Monocyte (primary cell): ENCODE data around the gene CACNA1D.

- PRO-cap, 2 experiments = peak in 1 of 2 experiments; most common minus-strand start chr3:53281750 (in 1)
Measured at GRCh38 chr3:53281607-53281844, 25.7 kb upstream of the TKT start.

GRCh38 chr3:53493624-53494756 lies at the start of gene CACNA1D:
TSS of gene CACNA1D (plus strand) at chr3:53494611.
- PRO-cap, 2 experiments = no peak in any of the 2 experiments

DNA sequence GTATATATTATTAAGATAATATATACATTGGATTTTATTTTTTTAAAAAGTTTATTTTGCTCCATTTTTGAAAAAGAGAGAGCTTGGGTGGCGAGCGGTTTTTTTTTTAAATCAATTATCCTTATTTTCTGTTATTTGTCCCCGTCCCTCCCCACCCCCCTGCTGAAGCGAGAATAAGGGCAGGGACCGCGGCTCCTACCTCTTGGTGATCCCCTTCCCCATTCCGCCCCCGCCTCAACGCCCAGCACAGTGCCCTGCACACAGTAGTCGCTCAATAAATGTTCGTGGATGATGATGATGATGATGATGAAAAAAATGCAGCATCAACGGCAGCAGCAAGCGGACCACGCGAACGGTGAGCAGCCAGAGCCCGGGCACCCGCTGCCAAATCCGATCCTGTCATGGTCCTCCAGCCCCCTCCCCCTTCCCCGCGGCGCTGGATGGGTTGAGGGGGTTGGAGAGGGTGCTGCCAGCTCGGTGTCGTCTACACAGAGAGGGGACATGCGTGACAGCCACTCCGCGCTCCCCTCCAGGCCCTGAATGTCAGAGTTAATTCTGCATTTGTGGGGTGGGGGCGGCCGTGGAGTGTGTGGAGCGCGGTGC lies 569 bp downstream of the CACNA1D start:
- PRO-cap, 2 experiments = no peak in any of the 2 experiments

DNA sequence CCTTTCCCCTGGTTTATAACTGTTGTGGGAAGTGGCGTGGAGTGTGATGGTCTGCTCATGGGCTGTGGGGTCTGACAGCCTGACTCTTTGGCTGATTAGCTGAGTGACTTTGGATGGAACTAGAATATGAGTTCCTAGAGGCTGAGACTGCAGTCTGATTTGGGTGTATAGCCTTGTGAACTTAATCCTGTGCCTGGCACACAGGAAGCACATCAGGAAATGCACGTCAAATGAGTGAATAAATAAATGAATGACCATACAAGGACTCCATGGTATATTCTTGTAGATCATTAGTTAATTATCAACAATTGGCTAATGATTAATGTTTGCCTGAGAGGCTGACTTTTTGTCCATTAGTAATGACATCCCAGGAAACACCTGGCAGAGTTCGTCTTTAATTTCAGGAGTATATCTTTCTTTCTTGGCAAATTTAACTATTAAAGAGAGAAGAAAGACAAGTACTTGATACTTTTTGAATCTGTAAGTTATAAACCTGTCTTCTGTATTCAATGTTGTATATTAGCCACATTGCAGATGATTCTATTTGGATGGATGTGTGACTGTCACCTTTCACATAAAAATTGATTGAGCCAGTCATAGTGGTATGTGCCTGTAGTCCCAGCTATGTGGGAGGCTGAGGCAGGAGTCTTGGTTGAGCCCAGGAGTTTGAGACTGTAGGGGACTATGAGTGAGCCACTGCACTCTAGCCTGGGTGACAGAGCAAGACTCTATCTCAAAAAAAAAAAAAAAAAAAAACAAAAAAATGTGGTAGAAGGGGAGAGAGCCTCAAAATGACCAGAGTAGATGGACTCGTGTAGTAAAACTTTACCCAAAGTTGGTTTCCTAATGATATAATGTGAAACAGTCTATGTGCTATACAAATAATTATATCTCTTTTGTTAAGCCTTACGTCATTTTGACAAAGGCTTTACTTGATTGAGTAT lies 12.2 kb downstream of the CACNA1D start:
- PRO-cap, 2 experiments = no peak in any of the 2 experiments

GRCh38 chr3:53753388-53754014 lies 92.7 kb downstream of the CHDH start:
- PRO-cap, 2 experiments = no peak in any of the 2 experiments

DNA sequence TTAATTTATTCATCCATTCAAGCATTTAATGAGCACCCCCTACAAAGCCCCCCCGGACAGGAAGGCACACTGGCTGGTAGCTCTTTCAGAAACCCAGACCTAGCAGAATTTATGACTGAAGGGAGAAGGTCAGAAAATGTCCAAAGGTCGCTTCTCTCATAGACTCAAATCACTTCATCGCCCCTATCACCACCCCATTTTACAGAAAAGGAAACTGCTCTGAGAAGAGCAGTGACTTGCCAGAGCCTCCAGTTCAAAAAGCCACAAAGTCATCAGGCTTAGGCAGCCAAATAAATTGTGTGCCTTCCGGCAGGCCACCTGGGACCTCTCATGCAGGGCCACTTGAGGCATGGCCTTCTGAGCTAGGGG lies 2.6 kb downstream of the CHDH start:
- PRO-cap, 2 experiments = no peak in any of the 2 experiments

- PRO-cap, 2 experiments = peak in 2 of 2 experiments; most common minus-strand start chr3:54358968 (in 2)
Measured at GRCh38 chr3:54358847-54359046, 236.4 kb downstream of the CACNA2D3 start.

GRCh38 chr3:54953968-54954533 lies 26.2 kb upstream of the LRTM1 start:
- PRO-cap, 2 experiments = no peak in any of the 2 experiments

DNA sequence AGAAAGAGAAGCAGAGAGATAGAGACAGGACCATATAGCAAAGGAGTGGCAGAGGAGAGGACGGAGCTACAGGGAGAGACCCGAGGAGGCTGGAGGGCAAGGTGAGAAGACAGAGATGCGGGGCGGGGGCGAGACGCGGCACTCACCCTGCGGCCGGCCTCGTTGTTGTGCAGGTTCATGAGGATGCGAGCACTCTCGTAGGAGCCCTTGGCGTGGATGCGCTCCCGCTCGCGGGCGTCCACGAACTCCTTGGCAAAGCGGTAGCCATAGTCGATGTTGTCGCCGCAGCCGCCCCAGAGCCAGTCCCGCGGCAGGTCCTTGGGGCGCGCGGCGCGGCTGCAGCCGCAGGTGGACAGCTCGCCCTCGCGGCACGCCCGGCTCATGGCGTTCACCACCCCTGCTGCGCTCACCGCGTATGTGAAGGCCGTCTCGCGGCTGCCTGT lies 12.9 kb downstream of the WNT5A start:
- PRO-cap, 2 experiments = no peak in any of the 2 experiments

- PRO-cap, 2 experiments = no peak in any of the 2 experiments
Measured at GRCh38 chr3:55609378-55609719, 122.2 kb upstream of the WNT5A start.

DNA sequence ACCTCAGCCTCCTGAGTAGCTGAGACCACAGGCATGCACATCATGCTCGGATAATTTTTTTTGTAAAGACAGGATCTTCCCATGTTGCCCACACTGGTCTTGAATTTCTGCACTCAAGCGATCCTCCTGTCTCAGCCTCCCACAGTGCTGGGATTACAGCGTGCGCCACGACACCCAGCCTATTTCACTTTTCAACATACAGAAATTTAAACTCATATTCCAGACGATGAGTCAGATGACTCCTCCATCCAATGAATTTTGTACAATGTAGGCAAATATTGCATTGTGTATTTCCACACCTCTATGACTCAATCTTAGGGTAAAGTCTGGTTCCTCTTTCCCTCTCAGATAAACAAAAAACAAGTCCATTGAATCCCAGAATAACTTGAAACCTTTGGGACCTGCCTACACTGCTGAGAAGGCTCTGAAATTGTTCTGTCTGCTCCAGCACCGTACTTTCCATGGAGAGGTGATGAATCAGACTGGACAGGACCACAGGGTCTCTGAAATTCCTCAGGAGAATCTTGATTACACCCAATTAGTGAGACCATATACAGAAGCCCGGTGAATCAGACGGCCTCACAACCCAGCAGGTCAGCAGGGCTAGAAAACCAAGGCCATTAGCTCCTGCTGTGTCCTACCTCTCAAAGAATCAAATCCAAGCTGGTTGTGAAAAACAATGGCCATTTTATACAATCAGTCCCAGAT lies 112.7 kb downstream of the ERC2 start:
- PRO-cap, 2 experiments = no peak in any of the 2 experiments

DNA sequence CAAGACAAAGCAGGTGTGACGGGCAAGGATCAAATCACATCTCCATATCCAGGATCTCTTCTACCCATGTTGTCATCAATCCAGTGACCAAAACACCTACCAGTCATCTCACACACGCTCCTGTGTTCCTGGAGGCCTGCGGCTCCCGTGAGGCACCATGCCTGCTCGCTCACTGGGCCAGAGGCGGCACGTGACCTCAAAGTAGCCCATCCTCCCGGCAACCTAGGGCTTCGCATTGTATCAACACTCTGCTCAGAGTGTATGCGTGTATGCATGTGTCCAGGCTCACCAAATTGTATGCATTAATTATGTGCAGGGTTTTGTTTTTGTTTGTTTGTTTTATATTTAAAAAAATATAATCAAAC lies 59.3 kb downstream of the ERC2 start:
- PRO-cap, 2 experiments = no peak in any of the 2 experiments

DNA sequence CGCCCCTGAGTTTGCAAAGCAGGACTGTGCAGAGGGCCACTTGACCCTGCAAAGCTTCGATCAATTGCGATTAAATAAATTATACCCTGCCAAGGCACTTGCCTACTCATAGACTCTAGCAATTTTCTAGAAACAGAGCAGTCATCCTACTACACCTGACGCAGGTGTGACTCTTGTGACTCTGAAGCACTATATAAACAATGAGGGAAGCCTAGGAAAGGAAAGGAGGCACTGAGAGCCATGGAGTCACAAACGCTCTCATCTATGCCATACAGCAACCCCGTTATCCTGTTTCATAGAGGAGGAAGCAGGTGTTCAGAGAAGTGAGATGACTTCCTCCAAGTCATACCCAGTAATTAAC lies 14.5 kb downstream of the ARHGEF3 start:
- PRO-cap, 2 experiments = no peak in any of the 2 experiments

- PRO-cap, 2 experiments = no peak in any of the 2 experiments
Measured at GRCh38 chr3:56801446-56801801, 325 bp downstream of the ARHGEF3 start.

GRCh38 chr3:57061886-57062698 lies 1.6 kb downstream of the SPATA12 start:
- PRO-cap, 2 experiments = no peak in any of the 2 experiments

DNA sequence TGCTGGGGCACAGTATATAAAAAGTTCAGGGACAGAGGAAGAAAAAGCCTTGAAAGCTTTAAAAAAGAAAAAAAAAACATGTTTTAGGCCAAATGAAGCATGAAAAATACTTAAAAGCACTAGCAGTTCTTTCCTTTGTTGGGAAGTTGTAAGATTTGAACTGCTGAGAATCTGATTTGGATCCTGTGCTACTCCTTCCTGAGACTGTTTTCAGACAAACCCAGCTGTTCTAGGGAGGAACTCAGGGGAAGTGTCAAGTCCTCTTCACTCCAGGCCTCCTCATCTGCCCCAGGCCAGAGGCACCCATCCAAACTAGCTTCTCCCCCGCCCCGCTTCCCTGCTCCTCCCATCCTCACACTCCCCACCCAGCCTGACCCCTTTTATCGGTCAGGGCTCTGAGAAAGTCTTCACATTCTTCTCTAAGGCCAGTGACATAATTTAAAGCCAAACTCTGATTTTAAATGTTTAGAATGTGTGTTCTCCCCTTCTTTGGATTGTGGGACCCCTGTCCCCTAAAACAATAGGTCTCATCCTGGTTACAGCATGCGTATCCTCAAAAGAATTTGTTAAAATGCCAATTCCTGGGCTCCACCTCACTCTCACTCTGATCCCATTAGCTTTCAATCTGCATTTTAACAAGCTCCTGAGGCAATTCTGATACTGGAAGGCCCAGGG lies 4.8 kb downstream of the IL17RD start:
- PRO-cap, 2 experiments = no peak in any of the 2 experiments

DNA sequence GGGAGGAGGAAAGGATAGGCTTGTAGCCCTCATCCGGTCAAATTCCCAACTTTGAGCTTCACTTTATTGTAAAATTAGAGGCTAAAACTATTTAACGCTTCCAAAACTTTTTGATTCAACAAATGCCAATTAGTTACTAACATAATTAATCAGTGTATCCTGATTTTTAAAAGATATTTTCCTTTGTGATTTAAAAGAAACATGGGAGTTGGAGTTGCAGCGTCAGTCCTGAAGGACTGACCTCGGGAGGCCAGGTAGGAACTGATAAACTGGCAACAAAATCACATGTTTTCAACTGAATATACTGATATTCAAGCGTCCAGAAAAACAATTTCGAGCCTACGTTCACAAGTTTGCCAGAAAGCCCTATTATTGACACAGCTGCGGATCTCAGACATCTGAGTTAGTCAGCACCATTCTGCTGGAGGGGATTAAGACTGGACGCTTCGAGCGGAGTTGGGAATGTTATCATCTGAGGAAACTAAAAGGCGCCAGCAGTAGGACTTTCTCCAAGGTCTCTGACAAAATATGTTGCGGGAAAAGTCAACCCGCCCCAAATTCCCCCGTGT lies 551 bp upstream of the APPL1 start:
- PRO-cap, 2 experiments = no peak in any of the 2 experiments

DNA sequence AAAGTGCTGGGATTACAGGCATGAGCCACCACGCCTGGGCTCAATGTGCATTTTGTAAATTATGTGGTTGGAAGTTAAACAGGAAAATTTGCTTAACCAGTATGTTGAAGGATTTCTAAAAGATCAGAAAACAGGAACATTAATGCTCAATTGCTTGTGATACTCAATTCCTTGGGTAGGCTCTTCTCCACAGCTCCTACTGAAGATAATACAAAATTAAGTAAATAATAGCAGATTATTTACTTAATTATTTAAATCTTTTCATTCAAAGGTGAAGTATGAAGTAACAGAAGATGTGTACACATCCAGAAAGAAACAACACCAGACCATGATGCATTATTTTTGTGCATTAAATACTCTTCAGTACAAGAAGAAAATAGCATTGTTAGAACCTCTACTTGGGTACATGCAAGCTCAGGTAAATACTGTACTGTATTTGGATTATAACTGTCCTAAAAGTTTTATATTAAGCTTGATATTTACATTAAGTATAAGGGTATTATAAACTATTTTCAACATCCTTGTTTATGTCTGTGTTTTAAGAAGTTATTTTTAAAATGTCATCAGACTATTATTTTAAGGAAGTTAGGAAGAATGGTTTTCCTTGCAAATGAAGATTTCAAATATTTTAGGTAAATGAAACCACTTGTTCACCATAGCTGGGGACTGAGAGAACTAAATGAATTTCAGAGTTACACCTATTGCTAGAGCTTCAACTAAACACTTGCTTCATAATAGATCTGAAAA lies 18.4 kb downstream of the APPL1 start:
- PRO-cap, 2 experiments = no peak in any of the 2 experiments

DNA sequence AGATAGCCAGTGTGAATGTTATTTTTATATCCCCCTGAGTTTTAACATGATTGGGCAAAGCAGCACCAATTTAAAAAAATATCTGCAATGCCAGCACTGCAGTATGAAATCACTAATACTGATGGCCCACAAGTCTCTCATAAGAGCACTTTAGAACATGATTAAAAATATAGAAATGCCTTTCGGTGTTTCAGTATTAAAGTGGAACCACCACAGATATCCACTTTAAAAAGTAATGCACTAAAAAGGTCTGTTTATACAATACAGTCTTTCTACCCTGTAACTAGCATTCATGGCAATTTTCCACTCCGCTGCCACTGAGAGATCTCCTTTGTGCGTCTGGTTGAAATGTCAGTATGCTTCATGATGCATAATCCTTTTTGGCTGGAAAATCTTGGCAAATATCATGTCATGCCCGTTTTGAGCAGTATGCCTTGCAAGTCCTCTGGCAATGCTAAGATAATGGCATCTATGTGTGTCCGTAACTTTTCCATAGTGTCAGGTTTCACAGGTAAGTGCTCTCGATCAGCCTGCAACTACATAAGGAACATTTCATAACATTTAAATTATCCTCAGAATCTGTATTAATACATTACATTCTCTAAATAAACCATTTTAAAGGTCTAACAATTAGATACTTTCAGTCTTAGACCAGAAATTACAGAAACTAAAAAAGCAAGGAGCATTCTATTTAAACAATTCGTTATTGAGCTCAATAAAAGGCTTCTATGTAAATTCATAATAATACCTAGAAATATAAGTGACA lies 30.8 kb upstream of the ARF4 start:
- PRO-cap, 2 experiments = no peak in any of the 2 experiments

DNA sequence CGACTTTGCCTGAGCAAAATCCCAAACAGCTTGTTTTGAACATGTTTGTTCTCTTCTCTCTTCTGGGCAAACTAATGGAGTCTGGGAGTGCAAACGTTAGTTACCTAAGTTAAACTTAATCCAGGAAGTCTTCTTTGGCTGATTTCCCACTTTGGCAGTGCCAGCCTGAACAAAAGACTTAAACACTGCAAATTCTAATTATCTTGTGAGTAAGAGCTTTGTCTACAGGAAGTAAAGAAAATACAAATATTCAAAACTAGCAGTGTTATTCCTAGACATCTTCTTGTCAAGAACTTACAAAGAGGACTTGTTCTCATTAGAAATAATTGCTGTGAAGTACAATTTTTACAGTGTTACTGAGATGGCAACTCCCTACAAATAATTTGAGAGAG lies 16.7 kb upstream of the DENND6A start:
- PRO-cap, 2 experiments = no peak in any of the 2 experiments